SJSA1 (cell line): ENCODE measurements around a stretch of chr10.

GRCh38 chr10:47254849-47255572 is 45.0 kb upstream of the GDF10 start:
- RAMPAGE, long total RNA: no peak

GRCh38 chr10:47330531-47331128 is 8.4 kb downstream of the GDF2 start:
- RAMPAGE, long total RNA: no peak

DNA sequence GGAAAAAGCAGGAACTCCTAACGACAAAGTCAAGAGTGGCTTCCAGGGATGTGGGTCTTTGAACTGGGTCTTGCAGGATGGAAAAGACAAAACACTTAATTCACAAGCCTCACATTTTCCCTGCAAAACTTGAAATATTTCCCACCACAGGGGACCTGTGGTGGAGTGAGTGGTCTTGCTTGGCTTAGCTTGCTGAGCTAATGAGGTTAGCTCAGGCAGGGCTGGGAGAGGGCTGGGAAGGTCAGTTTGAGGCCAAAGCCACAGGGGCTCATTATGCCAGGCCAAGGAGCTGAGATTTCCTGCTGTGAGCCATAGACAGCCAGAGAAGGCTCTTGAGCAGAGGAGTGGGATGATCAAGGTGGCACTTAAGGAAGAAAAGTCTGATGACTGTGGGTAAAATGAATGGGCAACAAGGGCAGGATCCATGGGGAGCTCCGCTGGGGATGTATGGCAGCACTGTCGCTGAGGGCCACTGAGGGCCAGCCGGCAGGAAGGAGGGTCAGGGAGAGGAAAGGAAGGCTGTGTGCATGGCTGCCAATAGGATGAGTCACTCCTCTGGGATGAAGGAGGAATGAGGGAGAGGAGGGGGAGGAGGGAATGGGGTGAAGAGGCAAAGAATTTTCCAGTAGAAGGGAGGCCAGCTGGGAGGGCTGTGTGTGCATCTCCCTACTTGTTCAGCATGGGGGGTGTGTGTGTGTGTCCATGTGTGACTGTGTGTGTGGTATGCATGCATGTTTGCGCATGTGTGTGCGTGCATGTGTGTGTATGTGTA is 18.6 kb upstream of the ZNF488 start:
- RAMPAGE, long total RNA: no peak

DNA sequence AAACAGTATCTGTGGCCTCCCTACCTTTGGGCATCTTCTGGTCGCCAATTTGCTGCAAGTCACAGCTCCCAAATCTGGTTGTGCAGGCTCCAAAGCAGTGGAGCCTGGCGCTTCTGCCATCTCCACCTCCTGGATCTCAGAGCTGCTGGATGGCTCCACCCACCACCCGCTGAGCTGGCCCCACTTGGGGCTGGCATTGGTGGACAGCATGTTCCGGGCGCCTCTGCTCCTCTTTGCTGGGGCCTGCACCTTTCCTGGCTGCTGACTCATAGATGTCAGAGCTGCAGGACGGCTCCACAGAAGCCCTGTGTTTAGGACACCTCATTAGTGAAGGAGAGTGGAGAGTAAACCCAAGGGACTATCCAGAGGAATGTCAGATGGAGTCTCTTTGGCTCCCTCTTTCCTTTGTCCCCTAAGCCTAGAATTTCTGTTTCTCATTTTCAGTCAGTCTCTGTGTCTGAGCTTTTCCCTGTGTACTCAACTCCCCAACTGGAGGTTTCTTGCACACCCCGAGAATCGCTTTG is 27.4 kb downstream of the MAPK8 start:
- RAMPAGE, long total RNA: no peak

- RAMPAGE, long total RNA: no peak
Measured at GRCh38 chr10:48439457-48440216, 133.2 kb downstream of the MAPK8 start.

DNA sequence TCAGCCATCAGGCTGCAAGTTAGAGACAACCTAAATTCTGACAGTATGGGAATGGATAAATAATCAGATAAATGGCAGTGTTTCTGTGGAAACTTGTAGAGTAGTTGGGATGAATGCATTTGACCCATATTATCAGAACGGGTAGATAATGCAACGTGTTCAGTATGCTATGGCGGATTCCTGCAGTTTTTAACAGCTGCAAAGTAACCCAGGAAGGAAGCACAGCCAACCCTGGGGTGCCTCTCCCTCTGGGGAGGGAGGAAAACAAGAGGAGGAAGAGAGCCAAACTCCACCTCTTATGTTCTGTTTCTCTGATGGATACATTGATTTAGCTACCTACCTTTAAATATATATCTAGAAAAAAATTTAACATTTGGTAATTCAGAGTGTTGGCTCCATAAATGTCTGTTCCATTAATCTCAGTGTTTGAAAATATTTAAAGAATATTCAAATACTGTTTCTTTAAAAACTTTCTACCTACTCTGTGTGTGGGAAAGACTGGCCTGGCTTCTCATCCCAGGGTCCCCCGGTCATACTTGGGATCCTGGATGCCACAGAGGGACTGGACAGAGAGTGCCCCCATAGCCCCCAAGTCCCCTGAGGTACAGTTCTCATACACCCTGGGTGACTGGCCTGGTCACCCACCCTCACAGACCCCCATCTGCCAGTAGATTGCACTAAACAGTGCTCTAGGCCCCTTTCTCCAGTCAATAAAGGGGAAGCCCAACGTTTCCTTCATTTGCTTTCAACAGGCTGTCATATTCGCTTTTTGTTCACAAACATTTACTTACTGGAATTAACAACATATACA is 3.2 kb downstream of the TMEM273 start:
- RAMPAGE, long total RNA: no peak

- RAMPAGE, long total RNA: no peak
Measured at GRCh38 chr10:49278271-49278977, 20.5 kb upstream of the C10orf71 start.

DNA sequence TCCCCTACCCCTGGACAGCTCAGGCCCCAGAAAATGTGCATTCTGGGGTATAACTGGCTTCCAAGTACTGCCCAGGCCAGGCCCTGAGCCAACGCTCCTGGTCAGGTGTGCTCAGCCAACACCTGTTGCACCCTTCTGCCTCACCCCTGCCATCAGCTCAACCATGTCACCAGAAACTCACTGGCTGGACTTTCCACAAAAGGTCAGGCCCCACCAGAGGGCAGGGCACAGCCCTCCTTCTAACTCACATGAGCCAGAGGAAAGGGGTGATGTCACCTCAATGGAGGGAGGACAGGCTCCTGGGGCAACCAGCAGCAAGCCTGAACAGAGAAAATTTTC is 2.3 kb downstream of the OGDHL start:
- RAMPAGE, long total RNA: no peak

DNA sequence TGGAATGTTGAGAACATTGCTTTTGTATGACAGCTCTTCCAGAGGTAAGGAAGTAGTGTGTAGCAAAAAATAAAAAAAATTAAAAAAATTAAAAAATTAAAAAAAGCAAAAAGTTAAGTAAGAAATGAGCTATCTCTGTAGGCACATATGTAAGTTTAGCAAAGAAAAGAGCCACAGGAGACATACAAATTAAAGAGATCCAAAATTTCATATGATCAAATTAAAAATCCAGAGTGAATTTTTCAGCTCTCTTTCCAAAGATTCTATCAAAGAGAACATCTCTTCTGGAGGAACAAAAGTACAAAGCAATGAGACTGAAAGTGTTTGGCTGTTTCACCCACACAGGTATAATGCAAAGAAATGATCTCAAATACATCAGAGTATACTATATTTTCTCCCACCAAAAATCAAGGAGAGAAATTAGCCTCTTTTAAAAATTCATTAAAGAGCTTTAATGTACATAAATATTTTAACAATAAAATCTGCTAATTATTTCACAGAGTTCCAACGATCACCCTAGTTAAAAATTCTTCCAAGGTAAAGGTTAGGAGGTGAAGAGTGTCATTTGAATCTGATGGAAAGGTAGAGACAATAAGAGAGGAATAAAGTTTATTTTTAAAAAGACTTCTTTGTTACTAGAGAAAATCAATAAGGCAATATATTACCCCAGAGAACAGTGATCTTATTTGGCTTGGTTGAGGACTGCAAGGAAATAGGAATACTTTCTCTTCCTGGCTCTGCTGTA is 74.9 kb upstream of the ASAH2 start:
- RAMPAGE, long total RNA: no peak

DNA sequence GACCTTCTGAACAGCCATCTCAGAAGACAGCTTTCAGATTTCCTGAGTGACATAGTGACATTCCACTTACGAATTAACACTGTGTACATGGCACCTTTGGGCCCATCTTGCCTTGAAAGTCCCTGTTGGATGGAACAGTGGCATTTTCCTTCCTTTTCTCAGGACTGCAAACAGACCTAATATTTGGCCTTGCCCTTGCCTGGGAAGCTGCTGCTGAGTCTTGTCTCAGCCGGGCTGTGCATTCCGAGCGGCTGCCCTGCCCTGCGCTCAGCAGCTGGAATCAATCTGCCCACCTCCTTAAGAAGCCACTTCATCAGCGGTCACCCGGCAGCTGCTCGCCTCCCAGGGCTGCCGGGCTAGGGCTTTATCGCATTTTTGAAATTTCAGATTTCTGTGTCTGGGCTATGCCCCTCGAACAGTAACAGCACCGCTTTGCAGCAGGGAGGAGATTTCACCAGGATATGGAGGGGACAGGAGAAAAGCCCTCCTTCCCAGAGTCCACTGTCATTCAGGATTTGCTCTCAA is 81.0 kb upstream of the PRKG1 start:
- RAMPAGE, long total RNA: no peak

DNA sequence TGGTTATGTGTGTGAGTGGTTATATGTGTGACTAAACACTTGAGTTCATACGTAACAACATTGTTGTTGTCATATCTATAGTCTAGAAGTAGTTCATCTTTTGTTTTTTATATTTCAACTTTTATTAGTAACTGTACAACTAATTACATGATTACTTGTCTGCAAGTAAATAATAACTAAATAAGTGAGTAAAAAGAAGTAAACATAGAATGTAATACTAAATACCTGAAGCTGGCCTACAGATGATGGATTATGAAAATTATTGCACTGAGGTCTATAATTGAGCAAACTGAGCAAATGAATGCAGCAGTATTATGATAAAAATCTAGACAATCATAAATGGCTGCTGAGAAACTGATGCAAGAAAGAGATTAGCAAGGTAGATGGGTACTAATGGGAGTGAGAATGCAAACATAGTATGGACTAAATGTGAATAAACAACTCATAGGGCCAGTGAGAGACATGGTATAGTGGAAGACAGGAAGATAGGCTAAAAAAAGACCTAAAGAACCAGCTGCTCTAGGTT is 115.8 kb downstream of the PRKG1 start:
- RAMPAGE, long total RNA: no peak

- RAMPAGE, long total RNA: no peak
Measured at GRCh38 chr10:51382812-51383428, 308.6 kb downstream of the PRKG1 start.

GRCh38 chr10:51672905-51673512 is 26.4 kb downstream of the CSTF2T start:
- RAMPAGE, long total RNA: no peak

DNA sequence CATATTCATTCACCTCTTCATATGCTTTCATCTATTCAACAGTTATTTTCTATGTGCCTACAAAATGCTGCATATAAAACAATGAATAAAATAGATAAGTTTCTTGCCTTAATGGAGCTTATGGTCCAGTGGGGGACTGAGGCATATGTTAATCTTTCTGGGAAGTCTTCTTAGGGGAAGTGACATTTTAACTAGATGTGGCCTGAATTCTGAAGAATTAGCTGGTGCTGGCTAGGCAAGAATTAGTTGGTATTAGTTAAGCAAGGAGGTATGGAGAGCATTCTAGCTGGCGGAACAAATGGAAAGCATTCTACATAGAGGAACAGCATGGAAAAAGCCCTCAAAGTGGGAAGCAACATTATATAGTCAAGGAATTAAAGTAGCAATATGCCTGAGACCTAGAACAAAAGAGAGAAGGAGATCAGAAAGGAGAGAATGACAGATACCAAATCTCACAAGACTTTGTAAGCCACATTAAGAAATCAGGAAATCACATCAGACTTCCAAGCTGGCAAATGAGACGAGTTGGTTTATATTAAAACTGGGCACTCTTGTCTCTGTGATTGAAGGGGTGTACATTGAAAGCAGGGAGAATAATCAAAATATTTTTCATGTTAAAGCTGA is 145.9 kb upstream of the DKK1 start:
- RAMPAGE, long total RNA: no peak

GRCh38 chr10:52454949-52455691 is 141.0 kb downstream of the DKK1 start:
- RAMPAGE, long total RNA: no peak

- RAMPAGE, long total RNA: no peak
Measured at GRCh38 chr10:52805137-52805580, 32.6 kb upstream of the MBL2 start.

DNA sequence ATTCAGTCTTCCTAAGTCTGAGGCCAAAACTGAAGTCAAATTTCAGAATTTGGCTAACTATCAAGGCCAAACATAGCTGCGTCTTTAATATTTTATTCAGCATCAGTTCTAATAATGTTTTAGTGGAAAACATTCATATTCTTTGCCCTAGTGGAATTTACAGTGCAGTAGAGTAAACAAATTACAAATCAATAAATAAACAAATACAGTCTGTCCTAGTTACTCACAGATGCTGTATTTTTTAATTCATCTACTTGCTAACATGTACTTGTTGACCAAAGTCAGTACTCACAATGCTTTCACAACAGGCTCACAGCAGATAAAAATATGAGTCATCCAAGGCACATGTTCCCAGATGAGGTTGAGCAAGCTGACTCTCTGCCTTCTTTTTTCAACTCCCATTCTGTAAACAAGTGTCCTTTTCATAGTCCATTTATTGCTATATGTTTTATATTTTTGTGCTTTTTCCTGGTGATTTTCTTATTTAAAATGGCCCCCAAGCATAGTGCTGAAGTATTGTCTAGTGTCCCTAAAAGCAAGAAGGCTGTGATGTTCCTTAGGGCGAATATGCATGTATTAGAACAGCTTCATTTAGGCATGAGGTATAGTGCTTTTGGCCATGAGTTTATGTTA is 563.9 kb downstream of the IPMK start:
- RAMPAGE, long total RNA: no peak

GRCh38 chr10:57964161-57964921 is 303.4 kb downstream of the IPMK start:
- RAMPAGE, long total RNA: no peak

- RAMPAGE, long total RNA: no peak
Measured at GRCh38 chr10:58269643-58270292, 806 bp downstream of the CISD1 start.

DNA sequence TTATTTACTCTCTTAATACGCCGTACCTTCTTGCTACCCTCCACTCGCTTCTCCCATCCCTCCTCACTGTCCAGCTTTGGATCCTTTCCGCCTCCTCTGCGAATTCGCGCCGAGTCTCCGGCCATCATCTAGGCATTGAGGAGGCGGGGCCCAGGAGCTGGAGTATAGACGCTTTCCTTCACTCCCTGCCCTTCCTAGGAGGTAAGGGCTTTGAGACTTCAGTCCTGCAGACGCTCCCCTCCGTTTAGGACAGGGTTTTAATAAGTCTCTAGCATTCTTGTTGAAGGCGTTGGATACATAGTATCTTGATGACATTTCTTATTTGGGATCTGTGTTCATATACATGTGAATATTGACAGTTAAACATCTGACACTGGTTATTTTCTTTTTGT is 604 bp downstream of the TFAM start:
- RAMPAGE, long total RNA: no peak